Breast (tissue), 4 donors: ENCODE measurements around the genes PAGR1, CDIPT, TLCD3B, TBX6, GDPD3 and ZNF48.

GRCh38 chr16:29815797-29816221, at the start of gene PAGR1:
Gene PAGR1, plus strand, starts transcription at chr16:29816152.
- PRO-cap, 3 experiments = peak in 3 of 3 experiments; most common plus-strand start chr16:29816186 (in 3); most common minus-strand start chr16:29815932 (in 2)
- RRBS = 2% methylated on average over 13 of the region's 31 CpGs

- PRO-cap, 3 experiments = no peak in any of the 3 experiments
- RRBS = no CpG with 5 or more reads among the region's 9 CpGs
Observed at GRCh38 chr16:29849233-29850063, 13.6 kb downstream of the CDIPT start.

- PRO-cap, 3 experiments = peak in 3 of 3 experiments; most common minus-strand start chr16:29863103 (in 3)
- RRBS = under 1% methylated on average over 46 of the region's 71 CpGs
Observed at GRCh38 chr16:29862540-29863432, at the start of gene CDIPT. Gene CDIPT, minus strand, starts transcription at chr16:29863226.

GRCh38 chr16:29877001-29877244, 13.9 kb upstream of the CDIPT start:
- PRO-cap, 3 experiments = peak in 1 of 3 experiments; most common minus-strand start chr16:29877051 (in 1)
- RRBS = 0% methylated on average over 2 of the region's 12 CpGs

GRCh38 chr16:29877245-29878131, 14.5 kb upstream of the CDIPT start:
- PRO-cap, 3 experiments = no peak in any of the 3 experiments
- RRBS = 13% methylated on average over 3 of the region's 31 CpGs

- PRO-cap, 3 experiments = no peak in any of the 3 experiments
- RRBS = 97% methylated on average over 5 of the region's 12 CpGs
Observed at GRCh38 chr16:29922982-29923472, 3.0 kb downstream of the KCTD13 start.

GRCh38 chr16:29994741-29995536, 478 bp downstream of the HIRIP3 start:
- PRO-cap, 3 experiments = no peak in any of the 3 experiments
- RRBS = no CpG with 5 or more reads among the region's 37 CpGs

DNA sequence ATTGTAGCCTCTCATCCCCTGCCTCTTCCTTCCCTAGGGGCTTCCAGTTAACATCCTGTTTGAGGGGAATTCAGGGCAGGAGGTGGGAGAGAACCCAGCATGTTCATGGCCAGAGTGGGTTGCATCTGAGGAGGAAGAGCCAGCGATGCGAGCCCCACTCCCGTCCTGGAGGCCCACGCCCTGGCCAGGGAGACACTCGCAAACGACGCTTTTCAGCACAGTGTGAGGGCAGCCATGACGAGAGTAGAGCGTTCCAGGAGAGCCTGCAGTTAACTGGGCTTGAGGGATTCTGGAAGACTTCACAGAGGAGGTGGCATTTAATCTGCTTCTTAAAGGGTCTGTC, 3.2 kb downstream of the INO80E start:
- PRO-cap, 3 experiments = no peak in any of the 3 experiments
- RRBS = no CpG with 5 or more reads among the region's 9 CpGs

- PRO-cap, 3 experiments = no peak in any of the 3 experiments
- RRBS = 11% methylated on average over 2 of the region's 12 CpGs
Observed at GRCh38 chr16:30029812-30030351, 1.2 kb downstream of the TLCD3B start.

- PRO-cap, 3 experiments = peak in 2 of 3 experiments; most common minus-strand start chr16:30031271 (in 2)
- RRBS = 5% methylated on average over 12 of the region's 47 CpGs
Observed at GRCh38 chr16:30030352-30031460, at the start of gene TLCD3B. Gene TLCD3B, minus strand, starts transcription at chr16:30031271.

GRCh38 chr16:30055042-30055649, 2.2 kb downstream of the ENSG00000285043 start:
- PRO-cap, 3 experiments = no peak in any of the 3 experiments
- RRBS = 9% methylated on average over 2 of the region's 9 CpGs

DNA sequence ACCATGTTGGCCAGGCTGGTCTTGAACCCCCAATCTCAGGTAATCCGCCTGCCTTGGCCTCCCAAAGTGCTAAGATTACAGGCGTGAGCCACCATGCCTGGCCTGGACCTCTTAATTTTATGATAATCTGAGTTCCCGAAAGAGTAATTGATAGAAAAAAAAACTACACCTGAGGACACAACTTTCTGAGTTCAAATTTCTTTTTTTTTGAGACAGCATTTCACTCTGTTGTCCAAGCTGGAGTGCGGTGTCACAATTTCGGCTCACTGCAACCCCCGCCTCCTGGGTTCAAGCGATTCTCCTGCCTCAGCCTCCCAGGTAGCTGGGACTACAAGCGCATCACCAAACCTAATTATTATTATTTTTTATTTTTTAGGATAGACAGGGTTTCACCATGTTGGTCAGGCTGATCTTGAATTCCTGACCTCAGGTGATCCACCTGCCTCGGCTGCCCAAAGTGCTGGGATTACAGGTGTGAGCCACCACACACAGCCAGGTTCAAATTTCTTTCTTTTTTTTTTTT, 2.7 kb upstream of the PPP4C start:
- PRO-cap, 3 experiments = no peak in any of the 3 experiments
- RRBS = no CpG with 5 or more reads among the region's 9 CpGs

DNA sequence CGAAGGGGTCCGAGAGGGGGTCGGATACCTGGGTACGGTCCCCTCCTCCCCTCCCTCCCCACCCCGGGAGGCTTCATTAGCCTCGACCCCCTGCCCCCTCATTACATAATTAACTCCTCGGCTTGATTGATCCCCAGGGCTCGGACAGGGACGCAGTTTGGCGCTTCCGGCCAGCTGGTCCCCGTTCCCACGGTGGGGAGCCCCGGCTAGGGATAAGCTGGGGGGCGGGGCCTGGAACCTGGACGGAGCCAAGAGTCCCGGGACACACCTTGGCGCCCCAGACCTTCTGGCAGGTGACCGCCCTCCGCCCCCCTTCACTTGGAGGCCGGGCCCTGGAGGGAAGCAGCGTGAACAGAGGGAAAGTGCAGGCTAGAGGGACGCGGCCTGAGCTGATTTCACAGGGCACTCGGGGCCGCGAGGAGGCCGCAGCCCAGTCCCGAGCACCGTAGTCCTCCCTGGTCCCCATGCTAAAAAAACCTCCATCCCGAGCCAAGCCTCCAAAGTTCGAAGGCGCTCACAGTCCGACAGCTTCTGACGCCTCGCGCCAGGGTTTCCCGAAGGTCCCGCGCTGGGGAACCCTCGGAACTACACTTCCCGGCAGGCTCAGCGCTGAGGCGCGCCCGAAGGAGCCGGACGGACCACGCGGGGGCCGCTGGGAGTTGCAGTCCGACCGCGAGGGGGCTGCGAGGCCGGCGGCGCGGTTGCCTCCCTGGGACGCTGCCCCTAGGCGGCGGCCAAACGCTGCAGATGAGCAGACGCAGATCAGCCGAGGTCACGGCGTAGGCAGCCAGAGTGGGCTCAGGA, at the start of gene TBX6:
Gene TBX6, minus strand, starts transcription at position 570 of the 804 bp plus-strand sequence.
- PRO-cap, 3 experiments = peak in 3 of 3 experiments; most common plus-strand start position 754 of the sequence (in 3); most common minus-strand start position 556 of the sequence (in 2)
- RRBS = 3% methylated on average over 31 of the region's 67 CpGs

- PRO-cap, 3 experiments = no peak in any of the 3 experiments
- RRBS = no CpG with 5 or more reads among the region's 19 CpGs
Observed at GRCh38 chr16:30113279-30113905, at the start of gene GDPD3. Gene GDPD3, minus strand, starts transcription at chr16:30113537.

GRCh38 chr16:30377190-30378309, 2.9 kb downstream of the MYL11 start:
- PRO-cap, 3 experiments = peak in 3 of 3 experiments; most common plus-strand start chr16:30377877 (in 3); most common minus-strand start chr16:30378242 (in 3)
- RRBS = 3% methylated on average over 11 of the region's 69 CpGs

DNA sequence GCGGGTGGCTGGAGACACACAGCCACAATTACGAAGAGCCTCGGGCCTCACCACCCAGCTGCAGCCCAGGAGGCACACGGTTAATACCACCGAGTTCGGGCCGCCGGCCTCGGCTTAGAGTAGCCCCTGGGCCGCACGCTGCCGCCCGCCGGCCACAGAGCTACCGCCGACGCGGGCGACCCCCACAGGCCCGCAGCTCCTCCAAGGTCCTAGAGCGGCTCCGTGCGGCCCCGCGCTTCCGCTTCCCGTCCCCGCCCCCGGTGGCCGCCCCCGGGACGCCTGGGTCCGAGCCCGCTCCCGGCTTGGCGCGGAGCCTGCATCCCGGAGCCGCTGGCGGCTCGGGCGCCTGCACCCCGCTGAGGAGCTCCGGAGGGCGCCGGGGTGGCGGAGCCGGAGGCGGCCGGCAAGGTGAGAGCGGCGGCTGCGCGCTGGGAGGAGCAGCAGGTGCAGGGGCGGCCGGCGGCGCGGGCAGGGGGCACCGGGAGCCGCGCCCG, at the start of gene ZNF48:
Gene ZNF48, plus strand, starts transcription at position 250 of the 494 bp plus-strand sequence.
- PRO-cap, 3 experiments = peak in 3 of 3 experiments; most common plus-strand start position 319 of the sequence (in 3); most common minus-strand start position 203 of the sequence (in 2)
- RRBS = 2% methylated on average over 37 of the region's 63 CpGs

GRCh38 chr16:30429523-30429885, 326 bp downstream of the DCTPP1 start:
- PRO-cap, 3 experiments = no peak in any of the 3 experiments
- RRBS = no CpG with 5 or more reads among the region's 20 CpGs

GRCh38 chr16:30443389-30444109, 2.1 kb downstream of the SEPHS2 start:
- PRO-cap, 3 experiments = no peak in any of the 3 experiments
- RRBS = no CpG with 5 or more reads among the region's 6 CpGs

DNA sequence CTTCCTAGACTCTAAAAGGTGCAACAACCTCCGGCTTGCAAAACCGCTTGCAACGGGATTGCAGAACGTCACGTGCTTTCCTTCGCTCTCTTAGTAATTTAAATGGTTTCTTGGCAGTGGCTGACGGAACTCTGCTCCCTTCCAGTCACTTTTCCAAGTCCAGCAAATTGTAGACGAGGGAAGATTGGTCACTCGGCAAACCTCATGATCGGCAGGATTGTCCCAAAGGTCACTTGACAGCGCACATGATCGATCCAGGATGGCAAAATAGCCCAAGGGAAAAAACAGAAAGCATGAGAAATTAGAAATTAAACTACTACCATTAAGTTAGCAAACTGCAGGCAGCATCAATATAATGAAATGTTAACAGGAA, 275 bp upstream of the SEPHS2 start:
- PRO-cap, 3 experiments = peak in 2 of 3 experiments; most common plus-strand start position 101 of the sequence (in 1)
- RRBS = 0% methylated on average over 1 of the region's 12 CpGs

- PRO-cap, 3 experiments = no peak in any of the 3 experiments
- RRBS = 100% methylated on average over 2 of the region's 25 CpGs
Observed at GRCh38 chr16:30525135-30525799, 1.1 kb downstream of the ZNF768 start.